Bronchial epithelial cell (primary cell): ENCODE measurements around the gene PISD.

GRCh38 chr22:31332761-31333128, 13.4 kb downstream of the PATZ1 start:
- RRBS, 2 experiments: no CpG with 5 or more reads among the region's 2 CpGs

DNA sequence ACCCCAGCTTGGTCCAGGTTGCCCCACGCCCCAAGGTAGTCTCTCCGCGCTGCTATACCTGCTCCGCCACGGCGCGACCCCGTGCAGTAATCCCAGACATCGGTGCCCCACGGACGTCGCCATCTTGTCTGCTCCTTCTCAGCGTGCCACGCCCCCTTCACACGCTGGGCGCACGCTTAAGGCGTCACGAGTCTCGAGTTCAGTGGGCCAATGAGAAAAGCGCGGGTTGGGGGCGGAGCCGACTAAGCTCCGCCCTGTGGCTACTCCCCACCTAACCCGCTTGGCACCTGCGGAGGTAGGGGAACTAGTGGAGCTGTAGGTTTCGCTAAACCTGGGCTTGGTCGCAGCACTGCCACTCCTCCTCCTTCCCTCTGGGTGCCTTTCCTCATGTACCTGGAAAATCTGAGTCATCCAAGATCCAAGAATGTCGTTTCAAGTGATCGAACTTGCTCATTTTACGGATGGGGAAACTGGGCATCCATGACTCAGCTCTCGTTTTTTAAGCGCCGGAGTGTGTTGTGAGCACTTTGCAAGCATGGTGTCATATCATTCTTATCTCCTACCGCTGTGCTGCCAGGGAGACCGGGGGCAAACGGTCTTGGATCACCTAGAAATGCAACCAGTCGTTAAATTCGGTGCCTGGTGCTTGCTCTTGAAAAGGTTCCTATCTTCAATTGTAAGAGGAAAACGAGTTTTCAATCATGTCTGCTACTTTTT, at the start of gene PISD:
Gene PISD (minus strand): TSS at position 130 of the 717 bp plus-strand sequence.
- RRBS, 2 experiments: 5% methylated on average over 3 of the region's 41 CpGs

DNA sequence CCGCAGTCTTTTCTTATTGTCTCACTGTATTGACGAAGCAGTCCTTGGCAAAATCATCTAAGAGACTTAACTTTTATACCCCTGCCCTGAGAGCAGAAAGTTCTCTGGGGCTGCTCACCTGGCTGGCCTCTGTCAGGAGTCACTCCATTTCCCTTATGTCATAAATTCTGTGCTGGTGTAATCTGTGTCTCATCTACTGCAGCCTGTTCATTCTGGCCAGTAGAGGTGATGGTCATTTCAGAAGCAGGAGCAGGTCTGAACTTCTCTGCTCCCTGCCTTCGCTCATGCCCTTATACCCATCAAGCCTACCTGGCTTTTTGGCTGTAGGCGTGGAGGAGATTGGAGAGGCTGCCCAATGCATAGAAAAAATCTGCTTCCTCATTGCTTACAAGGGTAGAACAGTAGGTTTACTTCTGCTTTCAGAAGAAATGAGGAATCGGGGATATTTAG, 73.0 kb upstream of the YWHAH start:
- RRBS, 2 experiments: no CpG with 5 or more reads among the region's 5 CpGs

- RRBS, 2 experiments: 32 to 34% methylated on average over 5 of the region's 29 CpGs
Observed at GRCh38 chr22:32531686-32533042, 57.6 kb downstream of the FBXO7 start.

DNA sequence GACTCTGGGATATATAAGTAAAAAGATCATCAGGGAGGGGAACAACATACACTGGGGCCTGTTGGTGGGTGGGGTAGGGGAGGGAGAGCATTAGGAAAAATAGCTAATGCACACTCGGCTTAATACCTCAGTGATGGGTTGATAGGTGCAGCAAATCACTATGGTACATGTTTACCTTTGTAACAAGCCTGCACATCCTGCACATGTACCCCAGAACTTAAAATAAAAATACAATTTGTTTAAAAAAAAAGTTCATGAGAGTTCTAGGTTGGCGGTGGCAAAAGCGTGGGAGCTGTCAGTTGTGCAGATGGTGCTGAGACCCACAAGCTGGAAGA, 40.1 kb downstream of the TIMP3 start:
- RRBS, 2 experiments: no CpG with 5 or more reads among the region's 3 CpGs

GRCh38 chr22:32863752-32864209, 62.3 kb downstream of the TIMP3 start:
- RRBS, 2 experiments: no CpG with 5 or more reads among the region's 3 CpGs

GRCh38 chr22:33335641-33336313, 277.6 kb upstream of the SYN3 start:
- RRBS, 2 experiments: no CpG with 5 or more reads among the region's 8 CpGs

DNA sequence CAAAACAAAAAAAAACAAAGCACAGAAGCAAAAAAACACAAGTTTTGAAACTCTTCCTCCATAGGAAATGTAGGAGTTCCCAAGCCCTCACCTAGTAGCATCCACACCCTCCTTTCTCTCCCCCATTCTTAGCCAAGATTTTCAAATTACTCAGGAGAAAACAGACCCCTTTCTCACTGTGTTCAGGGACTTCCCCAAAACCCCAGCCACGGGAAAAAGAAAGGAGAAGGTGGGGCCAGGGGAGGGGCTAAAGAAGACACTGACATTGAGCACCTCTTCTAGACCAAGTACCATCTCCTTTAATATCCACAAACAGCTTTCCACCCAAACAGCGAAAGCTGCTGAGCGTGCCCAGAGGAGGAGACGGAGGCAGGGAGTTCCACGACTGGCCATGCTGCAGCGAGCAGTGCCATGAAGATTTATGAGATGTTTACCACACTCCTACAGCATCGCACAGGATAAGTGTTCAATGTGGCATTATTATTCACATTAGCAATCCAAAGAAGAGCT, 127.5 kb downstream of the LARGE1 start:
- RRBS, 2 experiments: no CpG with 5 or more reads among the region's 7 CpGs

GRCh38 chr22:33873756-33874489, 46.4 kb downstream of the LARGE1 start:
- RRBS, 2 experiments: no CpG with 5 or more reads among the region's 13 CpGs

GRCh38 chr22:33920960-33921127, 568 bp upstream of the LARGE1 start:
- RRBS, 2 experiments: 1 to 2% methylated on average over 17 to 18 of the region's 24 CpGs

- RRBS, 2 experiments: no CpG with 5 or more reads among the region's 4 CpGs
Observed at GRCh38 chr22:35071636-35072158, 5.7 kb downstream of the ISX start.

GRCh38 chr22:35133652-35134421, 67.9 kb downstream of the ISX start:
- RRBS, 2 experiments: no CpG with 5 or more reads among the region's 18 CpGs

- RRBS, 2 experiments: no CpG with 5 or more reads among the region's 8 CpGs
Observed at GRCh38 chr22:35134613-35135164, 68.7 kb downstream of the ISX start.

GRCh38 chr22:35356514-35357063, 24.3 kb upstream of the HMOX1 start:
- RRBS, 2 experiments: no CpG with 5 or more reads among the region's 11 CpGs

DNA sequence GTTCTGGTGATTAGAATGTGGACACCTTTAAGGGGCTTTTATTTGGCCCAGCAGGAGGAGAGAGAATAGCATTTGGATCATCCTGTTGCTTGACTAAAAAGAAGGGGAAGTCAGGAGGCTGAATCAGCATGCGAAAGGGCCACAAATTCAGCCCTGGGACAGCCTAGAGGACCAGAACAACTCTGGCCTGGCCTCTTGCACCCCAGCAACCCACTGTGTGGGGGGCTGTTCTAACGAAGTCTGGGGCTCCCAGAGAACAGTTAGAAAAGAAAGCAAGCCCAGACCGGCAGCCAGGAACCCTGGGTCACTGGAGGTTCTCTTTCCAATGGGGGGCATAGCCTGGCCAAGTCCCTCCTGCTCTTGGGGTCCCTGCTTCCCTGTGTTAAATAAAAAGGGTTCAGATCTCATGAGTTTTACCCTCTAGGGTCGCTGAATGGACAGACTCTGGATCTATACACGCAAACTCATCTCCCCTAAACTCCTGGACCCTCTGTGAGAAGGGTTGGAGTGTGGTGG, 3.0 kb upstream of the HMOX1 start:
- RRBS, 2 experiments: no CpG with 5 or more reads among the region's 5 CpGs

- RRBS, 2 experiments: no CpG with 5 or more reads among the region's 10 CpGs
Observed at GRCh38 chr22:35467515-35468134, 67.7 kb downstream of the MCM5 start.

DNA sequence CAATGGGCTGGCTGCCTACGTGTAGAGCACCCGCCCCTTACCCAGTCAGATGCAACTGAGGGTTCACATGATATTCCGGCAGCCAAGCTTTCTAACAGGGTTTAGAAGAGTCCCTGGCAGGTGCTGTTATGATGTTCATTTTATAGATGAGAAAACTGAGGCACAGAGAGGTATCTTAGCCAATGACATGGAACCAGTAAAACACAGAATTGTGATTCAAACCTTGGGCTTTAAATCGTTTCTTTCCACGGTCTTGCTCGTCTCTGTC, 42.5 kb upstream of the RASD2 start:
- RRBS, 2 experiments: no CpG with 5 or more reads among the region's 6 CpGs

GRCh38 chr22:35590623-35591346, 26.3 kb downstream of the MB start:
- RRBS, 2 experiments: no CpG with 5 or more reads among the region's 13 CpGs

GRCh38 chr22:35621962-35623026, 5.2 kb upstream of the MB start:
- RRBS, 2 experiments: no CpG with 5 or more reads among the region's 10 CpGs

DNA sequence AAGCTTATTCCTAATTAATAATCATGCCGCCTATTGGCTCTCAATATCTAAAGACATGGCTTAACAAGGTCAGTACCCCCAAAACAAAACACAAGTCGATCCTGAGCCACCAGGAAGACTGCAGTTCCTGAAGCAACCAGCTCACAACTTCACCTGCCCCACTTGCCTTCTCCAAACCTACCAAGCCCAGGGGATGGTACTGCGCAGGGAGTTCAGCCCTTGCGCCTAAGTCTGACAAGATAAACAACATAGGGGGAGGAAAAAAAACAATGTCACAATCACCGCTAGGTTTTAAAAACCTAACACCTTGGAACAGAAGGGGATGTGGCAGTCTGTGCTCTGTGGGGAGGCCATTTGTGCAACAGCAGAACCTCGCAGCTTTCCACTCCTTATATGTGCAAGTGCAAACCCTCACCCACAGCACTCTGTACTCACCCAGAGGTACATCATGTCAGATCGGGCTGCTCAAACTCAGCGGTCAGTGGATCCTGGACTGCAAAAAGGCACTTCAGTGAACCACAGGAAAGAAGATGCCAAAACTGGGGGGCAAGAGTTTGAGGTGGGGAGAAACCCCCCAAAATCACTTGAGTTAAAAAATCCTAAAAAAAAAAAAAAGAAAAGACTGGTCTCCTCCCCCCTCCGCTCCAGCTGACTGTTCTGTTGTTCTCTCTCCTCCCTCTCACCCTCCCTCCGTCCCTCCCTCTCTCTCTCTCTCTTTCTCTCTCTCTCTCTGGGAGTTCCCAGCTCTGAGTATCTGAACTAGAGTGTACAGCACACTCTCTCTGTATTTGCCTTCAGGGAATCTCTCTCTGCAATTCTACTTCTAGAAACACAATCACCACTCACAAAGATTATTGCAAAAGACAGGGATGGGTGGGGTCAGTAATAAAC, 134.0 kb downstream of the RBFOX2 start:
- RRBS, 2 experiments: no CpG with 5 or more reads among the region's 10 CpGs